SJSA1 (cell line): Measurements from ENCODE around the gene IRAG1.

- RAMPAGE, long total RNA: no peak
These were observed 46.7 kb downstream of the ADM start for GRCh38 chr11:10351463-10352181.

DNA sequence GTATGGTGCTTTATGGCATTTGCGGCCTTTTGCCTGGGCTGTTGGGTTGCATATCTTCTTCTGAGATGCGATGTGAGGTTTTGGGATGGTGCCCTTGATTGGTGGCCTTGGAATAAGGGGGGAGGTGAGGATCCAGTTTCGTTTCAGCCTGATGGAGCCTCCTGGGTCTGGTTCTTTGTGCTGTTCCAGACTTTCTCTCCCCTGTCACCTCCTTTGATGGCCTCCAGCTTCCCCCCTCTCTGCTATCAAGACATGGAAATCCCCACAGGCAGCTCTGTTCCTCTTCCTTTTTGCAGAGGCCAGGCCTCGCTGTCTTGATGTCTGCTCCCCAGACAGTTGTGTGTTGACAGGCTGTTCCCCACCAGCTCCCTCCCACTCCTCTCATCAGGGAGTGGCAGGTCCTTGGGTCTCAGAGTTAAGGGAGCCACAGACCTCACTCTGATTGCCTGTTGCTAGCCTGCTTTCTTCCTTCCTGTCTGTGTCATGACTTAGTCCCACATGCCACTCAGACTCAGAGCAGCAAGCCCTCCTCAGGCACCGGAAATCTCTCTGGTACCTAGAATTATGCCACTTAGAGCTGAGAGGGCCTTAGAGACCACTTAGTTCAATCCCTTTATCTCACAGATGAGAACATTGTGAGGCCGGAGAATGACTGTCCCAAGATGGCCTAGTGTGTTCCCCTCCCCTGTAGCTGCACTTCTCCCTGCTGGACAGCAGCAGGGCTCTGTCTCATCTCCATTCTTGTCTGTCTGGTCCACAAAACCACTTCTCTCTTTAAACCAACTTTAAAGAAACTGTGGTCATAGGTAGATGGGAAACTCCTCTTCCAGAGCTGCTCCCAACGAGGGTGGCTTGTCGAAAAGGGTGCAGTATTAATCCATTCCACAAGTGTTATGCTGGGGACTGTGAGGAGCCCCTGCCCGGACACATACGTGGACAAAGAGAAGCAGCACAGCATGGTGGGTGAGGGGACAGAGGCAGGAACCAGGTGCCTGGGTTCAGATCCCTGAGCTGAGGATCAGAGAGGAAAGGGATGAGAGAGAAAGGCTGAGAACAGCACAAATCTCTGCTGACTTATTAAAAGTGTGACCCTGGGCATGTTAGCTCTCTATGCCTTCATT is 4.1 kb downstream of the AMPD3 start:
- RAMPAGE, long total RNA: no peak

- RAMPAGE, long total RNA: no peak
These were observed 34.0 kb downstream of the AMPD3 start for GRCh38 chr11:10488895-10489715.

DNA sequence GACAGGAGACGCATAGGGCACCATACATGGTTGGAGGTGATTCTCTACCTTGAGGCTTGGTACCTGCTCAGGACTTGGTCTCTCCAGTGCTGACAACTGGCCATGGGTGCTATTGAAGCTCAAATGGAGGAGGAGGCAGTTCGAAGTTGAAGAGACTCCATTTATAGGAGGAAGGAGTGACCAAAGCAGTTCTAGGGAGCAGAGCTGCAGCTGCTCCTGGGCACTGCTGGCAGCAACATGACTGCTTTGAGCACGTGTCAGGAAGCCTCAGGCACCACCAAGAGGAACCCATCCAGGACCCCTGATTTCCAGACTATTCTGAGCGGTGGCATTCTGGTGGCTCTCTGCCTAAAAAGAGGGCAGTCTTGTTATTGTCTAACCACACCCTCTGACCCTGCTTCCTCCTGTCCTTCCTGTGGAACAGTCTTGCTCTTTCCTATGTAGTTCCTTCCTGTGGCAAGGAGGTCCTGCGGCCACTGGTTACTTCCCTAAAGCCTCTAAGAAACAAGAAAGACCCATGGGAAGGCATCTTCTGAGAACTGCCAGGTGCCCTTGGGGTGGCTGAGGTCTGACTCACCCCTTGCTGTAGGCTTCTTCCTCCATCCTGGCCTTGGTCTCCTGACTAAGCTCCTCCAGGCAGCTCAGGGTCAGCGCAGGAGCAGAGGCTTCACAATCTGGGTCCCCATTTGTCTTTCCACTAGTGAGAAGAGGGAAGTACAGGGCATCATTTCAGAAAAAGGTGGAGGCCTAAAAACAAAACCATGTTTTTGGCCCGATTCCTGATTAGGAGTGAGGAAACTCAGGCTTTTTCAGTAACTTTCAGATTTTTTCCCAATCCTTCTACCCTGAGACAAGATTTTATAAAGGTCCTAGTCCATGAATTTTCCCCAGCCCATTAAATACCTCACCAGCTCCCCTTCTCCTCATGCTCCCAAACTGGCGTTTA is 13.1 kb upstream of the LYVE1 start:
- RAMPAGE, long total RNA: no peak

DNA sequence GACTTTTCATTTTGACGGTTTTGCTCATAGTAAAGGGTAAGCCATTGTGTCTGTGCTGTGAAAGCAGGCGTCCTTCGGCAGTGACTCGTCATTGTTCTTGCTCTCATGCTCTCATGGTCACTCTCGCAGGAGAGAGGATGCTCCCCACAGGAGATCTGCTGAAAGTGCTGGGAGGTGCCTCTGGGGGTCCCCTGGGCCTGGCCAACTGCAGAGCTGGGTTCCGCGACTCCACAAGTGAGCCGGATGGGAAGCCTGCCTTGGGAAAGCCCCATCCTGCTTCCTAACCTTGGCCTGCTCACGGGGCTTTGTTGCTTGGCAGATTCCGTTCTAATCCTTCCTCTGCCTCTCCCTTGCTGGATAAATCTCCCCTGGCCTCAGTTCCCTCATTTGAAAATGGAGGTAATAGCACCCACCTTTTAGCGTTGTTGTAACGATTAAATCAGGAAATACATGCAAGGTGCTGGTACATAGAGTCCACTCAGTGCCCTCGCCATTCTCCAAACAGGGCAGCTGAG is 35.5 kb downstream of the IRAG1 start:
- RAMPAGE, long total RNA: no peak

DNA sequence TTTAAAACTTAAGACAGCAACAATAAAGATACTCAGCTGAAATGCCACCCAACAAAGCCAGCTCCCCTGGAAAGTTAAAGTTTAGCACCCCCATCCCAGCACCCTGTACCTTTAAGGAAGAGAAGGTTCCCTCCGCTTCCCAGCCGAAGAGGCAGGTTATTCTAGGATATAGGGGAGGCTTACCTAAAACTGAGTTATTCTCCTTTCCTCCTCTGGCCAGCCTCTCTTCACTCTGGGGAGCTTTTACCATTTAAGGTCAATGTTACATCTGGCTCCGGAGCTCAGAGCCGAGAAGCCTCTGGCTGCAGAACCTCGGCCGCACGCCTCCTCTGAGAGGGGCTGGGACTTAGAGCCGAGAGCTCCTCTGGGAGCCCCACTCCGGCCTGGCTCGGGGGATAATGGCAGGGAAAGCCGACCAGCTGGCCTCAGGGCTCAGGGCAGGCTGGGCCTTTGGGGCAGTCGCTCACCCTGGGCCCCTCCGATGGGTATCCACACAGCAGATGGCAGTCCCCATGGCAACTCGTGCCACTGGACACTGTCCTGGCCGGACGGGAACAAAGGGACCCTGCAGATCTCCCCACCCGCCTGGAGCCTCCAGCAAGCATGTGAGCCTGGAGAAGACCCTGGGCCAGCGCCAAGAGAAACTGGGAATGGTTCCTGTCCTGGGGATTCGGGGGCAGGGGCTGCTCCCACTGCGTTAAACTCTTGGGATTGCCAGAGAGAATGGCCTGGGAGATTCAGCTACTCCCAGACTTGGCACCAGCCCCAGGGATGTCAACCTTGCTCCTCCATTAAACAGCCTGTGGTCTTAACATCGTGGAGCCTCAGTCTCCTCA is at the start of gene IRAG1:
TSS of gene IRAG1 (minus strand) at position 403 of the 836 bp plus-strand sequence.
- RAMPAGE, long total RNA: no peak

DNA sequence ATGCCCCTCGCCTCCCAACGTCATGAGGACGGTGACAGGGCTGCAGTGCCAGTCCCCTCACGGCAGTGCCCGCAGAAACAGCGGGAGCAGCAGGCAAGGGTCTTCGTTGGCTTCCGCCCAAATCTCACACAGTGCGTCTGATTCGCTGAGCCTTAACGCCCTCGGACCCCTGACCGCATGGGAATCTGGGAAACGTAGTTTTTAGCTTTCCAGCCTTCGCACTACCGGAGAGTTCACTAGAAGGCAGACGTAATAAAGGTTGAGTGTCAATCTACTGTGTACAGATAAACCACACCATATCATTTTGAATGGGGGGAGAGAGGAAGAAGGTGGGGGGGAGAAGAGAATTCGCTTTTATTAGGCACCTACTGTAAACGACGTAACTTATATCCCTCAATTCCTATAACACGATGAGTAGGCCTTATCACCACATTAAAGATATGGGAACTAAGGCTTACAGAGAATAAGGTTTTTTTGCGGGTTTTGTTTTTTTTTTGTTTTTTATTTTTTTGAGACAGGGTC is 21.8 kb upstream of the CTR9 start:
- RAMPAGE, long total RNA: no peak

GRCh38 chr11:10772898-10773336 is 21.9 kb downstream of the CTR9 start:
- RAMPAGE, long total RNA: no peak

DNA sequence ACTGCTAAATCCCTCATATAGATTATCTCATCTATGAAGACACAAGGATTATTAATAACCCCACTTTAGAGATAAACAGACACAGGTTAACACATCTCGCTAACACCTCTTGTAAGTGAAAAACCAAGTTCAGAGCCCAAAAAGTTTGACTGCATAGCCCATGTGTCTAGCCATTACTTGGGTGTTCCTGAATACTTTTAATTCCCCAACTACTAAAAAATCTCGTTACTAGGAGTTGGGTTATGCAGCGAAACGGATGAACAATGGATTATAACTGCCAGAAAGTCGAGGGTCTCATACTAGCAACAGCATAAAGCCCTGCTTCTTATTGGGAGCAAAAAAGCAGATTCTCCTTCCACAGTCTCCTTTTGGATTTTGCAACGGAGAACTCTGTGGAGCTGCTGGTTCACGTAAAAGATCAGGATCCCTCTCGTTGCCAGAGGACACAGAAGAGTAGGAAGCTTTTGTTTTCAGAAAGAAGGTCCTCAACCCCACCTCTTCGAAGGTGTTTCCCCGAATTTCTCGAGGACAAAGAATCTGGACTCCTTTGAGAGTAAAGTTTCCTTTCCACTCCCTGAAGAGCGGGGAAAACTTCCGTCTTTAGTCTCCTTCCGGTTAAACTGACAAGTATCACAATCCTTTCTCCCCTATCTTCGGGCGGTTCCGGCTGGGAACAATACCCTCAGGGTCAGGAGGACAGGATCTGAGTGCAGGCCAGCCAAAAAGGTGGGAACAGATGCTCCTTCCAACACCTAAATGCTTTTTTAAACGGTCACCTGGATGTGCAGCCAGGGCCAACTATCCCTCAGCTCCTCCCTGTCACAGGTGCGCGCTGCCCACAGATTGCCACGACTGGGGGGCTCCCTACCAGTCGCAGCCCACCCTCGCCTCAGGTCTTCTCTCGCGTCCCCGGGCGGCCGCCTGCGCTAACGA is 859 bp downstream of the ZBED5 start:
- RAMPAGE, long total RNA: no peak

DNA sequence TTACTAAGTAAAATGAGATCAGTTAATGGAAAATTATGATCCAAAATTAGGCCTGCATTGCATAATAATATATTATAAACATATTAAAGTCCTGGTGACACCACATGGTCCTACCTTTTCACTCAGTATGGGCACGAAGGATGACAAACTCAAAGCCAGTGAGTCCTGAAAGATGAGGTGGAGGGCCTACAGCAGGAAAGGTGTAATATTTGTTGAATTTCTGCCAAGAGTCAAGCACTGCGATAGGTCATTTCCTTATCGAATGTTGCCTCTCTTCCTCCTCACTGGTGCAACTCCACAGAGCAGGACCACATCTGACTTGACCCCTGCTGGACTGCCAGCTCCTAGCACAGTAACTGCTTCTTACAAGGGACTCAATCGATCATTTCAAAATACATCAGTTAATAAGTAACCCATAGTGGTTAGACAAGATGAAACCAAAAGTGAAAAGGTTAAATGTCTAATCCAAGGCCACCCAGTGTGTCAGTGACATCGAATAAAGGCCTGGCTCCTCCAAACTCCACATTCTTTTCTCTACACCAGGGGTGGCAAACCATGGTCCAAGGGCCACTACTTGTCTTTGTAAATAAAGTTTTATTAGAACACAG is 98.4 kb upstream of the CSNK2A3 start:
- RAMPAGE, long total RNA: no peak

GRCh38 chr11:11481420-11481939 is 128.4 kb upstream of the CSNK2A3 start:
- RAMPAGE, long total RNA: no peak

DNA sequence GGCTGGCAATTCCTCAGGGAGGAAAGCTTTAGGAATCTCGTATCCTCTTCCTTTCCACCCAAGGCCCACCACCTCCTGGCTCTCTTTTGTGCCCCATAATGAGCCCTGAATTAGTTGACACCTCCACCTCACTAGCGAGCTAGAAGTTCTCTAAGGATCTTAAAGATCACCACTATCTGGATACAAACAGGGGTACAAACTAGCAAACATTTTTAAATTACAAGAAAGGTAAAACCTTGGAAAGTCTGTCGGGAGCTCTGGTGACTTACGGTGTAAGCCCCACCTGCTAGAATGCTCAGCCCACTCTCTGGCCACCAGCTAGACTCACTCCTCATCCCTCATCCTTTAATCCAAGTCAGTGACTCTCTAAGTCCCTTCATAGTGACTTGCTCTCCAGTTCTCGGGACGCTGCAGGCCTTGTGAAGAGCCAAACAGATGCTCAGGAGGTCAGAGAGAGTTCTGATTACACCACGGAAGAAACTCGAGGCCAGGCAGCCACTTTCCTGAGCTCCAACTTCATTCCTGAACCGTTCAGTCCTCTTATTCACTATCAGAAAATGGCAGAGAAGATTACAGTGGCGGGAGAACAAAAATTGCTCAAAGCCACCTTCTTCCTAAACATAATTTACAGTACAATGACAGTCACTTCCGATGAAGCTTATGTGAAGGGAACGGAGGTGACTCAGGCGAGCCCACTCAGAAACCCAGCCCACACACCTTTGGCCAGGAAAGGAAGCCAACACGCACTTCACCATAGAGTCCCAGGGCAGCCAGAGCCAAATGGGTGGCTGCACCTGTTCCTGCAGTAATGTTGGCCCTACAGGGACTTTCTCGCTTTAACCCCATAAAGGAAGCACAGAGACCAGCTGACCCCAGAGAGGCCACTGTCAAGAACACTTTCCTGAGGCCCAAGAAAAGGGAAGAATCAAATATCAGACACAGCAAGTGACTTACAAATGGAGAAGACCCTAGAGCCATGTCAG is 100.4 kb downstream of the GALNT18 start:
- RAMPAGE, long total RNA: no peak

- RAMPAGE, long total RNA: no peak
These were observed 78.3 kb downstream of the GALNT18 start for GRCh38 chr11:11543476-11544027.

DNA sequence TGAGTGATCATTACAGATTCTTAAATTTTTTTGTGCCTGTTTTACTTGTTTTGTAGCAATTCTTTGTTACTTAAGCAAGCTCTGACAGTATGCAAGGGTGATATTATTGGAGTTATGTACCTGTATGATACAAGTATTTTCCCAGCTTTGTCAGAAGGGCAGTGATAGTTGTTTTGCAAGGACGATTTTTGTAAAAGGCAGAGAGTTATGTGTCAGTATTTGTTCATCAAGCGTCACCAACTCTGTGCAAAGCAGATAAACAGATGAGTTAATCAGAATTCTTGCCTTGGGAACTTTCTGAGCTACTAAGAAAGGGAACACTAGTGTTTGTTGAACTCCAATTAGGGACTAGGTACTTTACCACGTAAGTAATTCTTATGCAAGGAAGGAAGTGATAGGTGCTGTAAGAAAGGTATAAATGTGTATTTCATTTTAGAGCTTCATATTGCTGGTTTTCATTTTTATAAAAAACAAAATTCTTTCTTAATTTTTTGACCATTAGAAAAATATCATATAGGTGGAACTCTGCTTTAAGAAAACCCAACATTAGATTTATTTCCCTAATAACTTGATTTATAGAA is 1.5 kb downstream of the USP47 start:
- RAMPAGE, long total RNA: no peak

- RAMPAGE, long total RNA: no peak
These were observed 47.9 kb downstream of the DKK3 start for GRCh38 chr11:11960205-11961318.

GRCh38 chr11:11964361-11964974 is 44.0 kb downstream of the DKK3 start:
- RAMPAGE, long total RNA: no peak

- RAMPAGE, long total RNA: no peak
These were observed 40.9 kb downstream of the DKK3 start for GRCh38 chr11:11967474-11968037.

DNA sequence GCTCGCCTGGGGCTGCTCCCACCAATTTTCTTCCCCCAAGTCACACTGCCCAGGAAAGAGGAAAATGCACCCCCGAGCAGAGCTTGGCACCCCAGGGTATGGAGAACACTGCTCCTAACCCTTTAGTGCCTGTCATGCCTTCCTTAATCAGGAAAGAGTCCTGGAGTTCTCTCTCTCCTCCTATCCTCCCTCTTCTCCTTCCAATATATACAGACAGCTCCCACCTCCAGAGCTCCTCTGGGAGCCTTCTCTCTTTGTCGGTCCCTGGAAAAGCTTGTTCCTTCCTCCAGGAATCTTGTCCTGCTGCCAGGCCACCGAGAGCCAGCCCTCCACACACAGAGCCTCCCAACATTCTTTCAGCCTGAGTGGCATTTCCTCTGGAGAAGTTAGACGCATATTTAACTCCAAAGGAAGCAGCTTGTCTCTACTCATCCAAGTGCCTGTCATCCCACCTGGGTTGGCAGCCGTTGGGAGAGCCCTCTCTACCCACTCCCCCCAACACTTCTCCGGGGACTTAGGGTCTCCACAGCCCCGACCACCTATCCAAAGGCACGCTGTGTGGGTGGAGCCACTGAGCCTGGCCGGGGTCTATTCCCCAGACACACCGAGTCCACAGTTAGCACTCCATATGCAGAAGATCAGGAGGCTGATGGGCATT is 31.2 kb downstream of the DKK3 start:
- RAMPAGE, long total RNA: no peak

GRCh38 chr11:12086087-12087080 is 24.0 kb upstream of the MICAL2 start:
- RAMPAGE, long total RNA: no peak

GRCh38 chr11:12100277-12100820 is 10.0 kb upstream of the MICAL2 start:
- RAMPAGE, long total RNA: no peak